ENCODE measurements around a stretch of chr18.

DNA sequence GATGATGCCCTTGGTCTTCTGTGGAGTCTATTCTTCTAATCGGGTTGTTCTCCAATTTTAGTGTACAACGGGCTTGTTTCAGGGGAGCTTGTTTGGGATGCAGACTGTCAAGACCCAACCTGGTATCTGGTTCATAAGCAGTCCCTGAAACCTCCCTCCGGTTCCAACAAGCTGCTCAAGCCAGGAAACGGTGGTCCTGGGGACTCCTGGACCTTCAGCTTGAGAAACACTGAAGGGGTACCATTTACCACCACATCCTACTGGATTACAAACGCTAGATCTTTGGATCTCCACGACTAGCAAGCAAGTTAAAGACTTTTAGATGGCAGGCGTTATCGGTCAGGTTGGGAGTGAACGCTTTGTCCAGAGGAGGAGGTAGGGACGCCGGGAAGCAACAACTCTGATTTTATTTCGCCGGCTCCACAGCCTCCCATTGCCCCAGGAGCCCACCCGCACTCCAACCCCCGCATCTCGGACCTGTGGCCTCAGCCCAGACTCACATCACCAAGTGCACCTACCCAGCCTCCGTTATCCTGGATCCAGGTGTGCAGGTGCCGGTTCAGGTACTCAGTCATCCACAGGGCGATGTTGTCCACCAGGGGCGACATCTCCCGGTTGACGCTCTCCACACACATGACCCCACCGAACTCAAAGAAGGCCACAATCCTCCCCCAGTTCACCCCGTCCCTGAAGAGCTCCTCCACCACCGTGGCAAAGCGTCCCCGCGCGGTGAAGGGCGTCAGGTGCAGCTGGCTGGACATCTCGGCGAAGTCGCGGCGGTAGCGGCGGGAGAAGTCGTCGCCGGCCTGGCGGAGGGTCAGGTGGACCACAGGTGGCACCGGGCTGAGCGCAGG, 1.8 kb downstream of the BCL2 start:
- RRBS = 17% methylated on average over 4 of the region's 43 CpGs

GRCh38 chr18:63415400-63416031, 6.8 kb downstream of the VPS4B start:
- RRBS = no CpG with 5 or more reads among the region's 7 CpGs

GRCh38 chr18:63936547-63936954, 12.6 kb upstream of the HMSD start:
- RRBS = 10% methylated on average over 5 of the region's 29 CpGs

DNA sequence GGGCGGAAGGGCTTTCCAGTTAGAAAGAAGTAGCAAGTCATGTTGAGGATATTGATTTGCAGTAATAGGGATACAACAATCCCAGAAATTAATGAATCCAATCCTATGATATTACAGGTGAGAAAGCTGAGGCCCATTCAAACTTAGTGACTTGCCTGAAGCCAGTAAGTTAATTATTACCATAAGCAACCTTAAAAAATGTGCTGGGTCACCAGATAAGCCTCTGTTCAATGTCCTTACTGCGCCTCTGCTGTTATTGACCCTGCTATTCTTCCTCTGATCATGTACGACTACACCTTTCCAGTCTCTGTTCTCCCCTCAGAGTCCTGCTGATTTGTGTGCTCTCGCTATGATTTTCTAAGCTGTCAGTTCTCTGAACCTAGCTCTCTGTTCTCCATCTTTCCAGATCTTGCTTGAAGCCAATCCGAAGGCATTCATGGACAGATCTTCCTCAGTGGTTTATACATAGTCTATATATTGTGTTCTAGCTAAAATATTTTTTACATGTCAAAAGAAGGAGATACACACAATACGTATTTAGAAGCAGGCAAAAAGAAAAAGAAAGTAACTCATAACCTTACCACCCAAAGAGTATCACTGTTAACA, 370.6 kb downstream of the DSEL start:
- RRBS = no CpG with 5 or more reads among the region's 6 CpGs

DNA sequence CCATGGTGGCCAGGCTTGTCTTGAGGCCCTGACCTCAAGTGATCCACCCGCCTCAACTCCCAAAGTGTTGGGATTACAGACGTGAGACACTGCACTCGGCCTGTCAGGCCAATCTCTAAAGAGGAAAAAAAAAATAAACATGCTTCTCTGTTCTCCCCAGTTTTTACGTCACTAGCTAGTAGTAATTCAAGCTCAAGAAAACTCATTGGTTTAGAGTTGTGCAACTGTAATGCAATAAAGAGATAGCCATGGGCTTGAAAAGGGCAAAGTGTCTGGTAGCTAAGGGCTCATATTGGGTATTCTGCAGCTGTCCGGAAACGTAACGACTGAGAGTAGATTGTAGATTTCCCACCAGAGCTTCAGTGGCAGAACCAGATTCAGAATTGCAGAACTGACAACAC, 112.2 kb upstream of the DSEL start:
- RRBS = no CpG with 5 or more reads among the region's 7 CpGs

DNA sequence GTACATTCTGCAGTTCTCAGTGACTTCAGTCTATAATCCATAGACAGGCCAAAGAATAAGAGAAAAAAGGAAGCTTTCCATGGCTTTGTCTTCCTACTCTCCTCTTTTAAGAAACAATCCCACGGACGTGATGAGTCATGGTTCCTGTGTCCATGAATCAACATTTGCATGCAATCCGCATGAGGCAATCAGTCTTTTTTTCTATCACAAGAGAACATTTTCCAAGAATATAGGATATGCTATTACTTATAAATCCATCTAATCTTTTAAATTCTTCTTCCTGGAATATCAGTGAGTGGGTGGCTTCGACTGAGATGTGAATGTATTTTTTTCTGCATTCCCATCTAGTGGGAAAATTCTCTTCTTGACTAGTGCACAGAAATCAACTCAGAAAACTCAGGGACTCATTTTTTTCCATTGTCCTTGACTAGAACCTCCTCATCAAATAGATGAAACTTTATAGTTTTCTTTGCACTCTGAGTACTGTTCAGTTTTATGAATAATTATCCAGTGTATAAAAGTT, 43.1 kb downstream of the CCDC102B start:
- RRBS = no CpG with 5 or more reads among the region's 4 CpGs

DNA sequence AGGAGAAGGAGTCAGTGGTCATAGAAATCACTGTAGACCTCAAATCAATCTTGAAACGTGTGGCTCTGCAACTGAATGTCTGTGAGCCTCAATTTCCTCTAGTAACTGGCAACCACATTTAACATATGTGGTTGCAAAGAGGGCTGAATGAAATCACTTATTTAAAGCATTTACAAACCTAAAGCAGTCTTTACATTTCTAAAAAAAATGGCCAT, 1.7 kb upstream of the DOK6 start:
- RRBS = no CpG with 5 or more reads among the region's 1 CpG

GRCh38 chr18:69401410-69401994, 814 bp downstream of the DOK6 start:
- RRBS = 2% methylated on average over 19 of the region's 52 CpGs

DNA sequence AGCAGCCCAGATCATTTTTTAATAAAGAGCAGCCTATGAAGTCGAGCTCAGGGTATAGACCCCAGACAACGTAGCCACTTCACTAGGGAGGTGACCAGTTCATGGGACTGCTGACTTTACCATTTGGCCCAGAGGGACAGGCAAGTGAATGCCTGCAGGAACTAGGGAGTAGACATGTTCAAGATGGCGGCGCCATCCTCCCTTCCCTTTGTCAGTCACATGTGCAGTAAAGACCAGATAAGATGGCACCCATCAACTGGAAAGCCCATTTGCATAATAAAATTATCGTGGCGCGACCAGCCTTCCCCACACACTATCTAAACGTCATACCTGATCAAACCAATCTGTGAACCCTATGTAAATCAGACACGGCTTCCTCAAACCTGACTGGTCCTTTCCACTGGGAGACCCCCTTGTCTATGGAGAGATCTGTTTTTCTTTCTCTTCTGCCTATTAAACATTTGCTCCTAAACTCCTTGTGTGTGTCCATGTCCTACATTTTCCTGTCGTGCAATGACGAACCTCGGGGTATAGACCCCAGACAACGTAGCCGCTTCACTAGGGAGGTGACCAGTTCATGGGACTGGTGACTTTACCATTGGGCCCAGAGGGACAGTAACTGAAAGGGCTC, 87.2 kb downstream of the SOCS6 start:
- RRBS = no CpG with 5 or more reads among the region's 14 CpGs

DNA sequence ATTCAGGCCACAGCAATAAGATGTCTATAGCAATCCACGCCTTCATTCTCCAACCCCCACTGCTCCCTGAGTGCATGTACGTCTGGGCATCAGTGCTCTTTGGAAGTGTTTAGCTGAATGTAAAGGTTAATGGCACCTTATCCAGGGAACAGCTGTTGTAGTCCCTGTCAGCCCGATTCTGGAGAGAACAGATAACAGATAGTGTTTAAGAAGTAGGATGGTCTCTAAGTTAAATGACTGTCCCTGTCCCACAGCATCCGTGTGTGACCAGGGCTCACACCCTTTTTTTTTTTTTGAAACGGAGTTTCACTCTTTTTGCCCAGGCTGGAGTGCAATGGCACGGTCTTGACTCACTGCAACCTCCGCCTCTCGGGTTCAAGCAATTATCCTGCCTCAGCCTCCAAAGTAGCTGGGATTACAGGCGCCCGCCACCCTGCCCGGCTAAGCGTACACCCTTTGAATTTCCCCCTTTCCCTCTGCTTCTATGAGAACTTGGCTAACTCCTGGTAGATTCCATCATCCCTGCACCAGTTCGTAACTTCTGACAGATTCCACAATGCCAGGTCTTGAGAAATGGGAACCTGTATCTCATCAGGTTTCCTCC, 89.6 kb downstream of the SOCS6 start:
- RRBS = no CpG with 5 or more reads among the region's 13 CpGs

GRCh38 chr18:72866809-72867668, 748 bp downstream of the NETO1 start:
- RRBS = 1% methylated on average over 54 of the region's 95 CpGs

- RRBS = no CpG with 5 or more reads among the region's 5 CpGs
These were observed 457.5 kb downstream of the FBXO15 start for GRCh38 chr18:73690110-73690583.

DNA sequence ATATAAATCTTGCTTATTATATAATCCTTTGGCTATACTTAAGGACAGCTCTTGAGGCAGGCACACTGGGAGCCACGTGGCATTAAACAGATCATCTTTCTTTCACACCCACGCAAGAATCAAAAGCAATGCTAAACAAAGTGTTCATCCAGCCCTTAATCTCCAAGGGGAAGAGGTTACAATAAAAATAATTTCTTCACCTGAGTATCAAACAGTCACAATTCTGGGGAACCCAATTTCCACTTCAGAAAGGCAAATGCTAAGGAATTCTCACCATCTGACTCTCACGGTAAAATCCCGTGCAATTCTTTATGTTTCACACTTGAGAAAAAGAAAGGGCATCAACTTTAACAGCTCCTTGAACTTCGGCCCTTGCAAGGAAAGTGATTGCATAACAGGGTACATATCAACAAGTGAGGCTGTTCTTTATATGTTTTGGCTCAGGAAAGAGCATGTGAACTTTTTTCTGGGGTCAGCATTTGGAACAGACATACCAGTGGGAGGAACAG, 57.7 kb downstream of the CYB5A start:
- RRBS = no CpG with 5 or more reads among the region's 5 CpGs

DNA sequence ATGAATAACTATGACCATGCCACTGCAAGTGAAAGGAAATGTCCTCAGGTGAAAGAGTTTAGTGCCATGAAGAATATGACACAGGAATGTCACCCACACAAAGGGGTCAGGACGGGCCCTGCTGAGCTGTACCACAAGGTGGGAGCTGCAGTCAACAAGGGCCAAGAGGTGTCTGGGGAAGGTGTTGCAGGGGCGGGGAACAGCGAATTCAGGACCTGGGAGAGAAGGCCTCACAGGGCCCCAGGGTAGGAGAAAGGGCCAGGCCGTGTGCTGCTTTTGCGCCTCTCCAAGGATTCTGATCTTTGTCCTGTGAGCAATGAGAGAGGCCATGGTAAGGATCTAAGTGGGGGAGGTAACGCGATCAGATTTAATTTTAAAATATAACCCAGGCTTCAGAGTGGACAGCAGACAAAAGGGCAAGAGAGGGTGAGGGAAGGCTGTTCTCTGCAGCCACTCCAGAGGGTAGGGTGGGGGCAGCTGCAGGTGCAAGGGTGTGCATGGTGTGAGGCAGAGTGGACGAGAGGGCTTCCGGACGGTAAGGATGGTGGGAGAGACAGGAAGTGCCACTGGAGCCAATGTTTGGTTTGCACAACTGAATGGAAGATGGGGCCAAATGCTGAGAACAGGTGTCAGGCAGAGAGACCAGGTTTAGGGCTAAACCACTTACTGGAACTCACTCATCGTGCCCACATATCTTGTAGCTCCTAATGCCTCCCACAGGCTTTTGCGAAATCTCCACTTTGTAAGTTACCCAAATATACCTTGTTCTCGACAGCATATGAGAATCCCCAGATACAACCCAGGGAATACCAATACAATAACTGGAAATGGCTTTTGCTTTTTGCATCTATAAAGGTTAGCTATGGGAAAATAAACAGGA, 23.4 kb downstream of the CYB5A start:
- RRBS = no CpG with 5 or more reads among the region's 13 CpGs

DNA sequence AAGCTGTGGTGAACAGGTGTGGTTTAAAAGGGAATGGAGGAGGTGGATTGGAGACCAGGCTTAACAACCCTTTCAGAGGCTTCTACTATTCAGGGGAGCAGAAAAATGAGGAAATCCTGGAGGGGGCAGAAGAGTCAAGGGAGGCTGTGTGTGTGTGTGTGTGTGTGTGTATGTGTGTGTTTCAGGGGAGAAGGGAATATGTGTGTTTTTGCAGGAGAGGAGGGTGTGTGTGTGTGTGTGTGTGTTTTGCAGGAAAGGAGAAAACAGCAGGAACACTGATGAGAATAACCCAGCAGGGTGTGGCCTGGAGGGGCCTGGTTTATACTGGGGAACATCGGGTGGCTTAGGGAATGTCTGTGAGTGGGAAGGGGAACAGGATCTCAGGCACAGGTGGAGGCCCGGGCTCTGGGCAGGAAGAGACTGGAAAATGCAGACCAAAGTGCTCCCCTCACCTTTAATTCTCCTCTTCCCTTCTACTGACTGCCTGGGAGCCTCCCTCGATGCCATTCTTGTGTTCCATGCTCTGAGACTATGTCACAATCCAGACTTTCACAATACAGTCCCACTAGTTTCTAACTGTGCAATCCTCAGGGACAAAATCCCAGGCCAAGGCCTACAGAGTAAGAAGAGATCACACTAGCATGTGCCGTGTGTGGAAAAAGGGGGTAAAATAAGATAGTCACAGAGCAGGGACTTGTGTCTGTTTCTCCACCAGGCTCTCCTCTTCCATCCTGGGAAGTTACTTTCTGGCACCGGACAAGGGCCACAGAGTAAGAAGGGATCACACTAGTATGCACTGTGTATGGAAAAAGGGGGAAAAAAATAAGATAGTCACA, 9.9 kb downstream of the CYB5A start:
- RRBS = no CpG with 5 or more reads among the region's 5 CpGs

DNA sequence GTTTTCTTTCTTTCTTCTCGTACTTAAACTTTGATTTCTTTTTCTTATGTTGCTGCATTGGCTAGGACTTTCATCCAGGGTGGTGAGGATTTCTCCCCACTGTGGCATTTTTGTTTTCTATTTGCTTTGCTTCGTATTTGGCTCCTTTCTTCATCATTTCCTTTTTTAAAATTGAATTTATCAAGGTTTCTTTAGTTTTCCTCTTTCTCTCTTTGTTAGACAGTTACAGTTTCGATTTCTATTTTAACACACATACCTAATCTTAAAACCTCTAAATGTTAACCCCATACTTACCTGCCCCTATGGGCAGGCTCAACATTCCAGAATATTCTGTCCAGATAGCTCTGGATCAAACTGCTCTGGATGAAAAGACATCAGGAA, 49.3 kb downstream of the DIPK1C start:
- RRBS = no CpG with 5 or more reads among the region's 3 CpGs

- RRBS = no CpG with 5 or more reads among the region's 3 CpGs
These were observed 15.8 kb upstream of the CNDP2 start for GRCh38 chr18:74480463-74480737.

DNA sequence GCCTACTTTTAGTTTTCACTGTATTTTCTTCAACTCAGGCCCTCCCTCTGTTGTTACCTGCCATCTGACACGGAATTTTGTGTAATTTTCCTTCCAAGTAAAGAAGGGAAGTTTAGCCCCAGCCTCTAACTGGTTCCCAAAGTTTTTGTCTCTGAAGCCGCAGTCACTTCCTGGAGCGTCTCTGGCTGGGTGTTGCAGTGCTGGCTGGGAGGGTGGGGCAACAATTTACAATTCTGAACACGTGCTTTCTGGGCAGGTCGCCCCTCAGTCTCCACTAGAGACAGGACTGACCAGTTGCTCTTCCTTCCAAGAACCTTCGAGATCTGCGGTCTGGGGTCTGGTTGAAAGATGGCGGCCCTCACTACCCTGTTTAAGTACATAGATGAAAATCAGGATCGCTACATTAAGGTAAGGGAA, 3.5 kb downstream of the CNDP2 start:
- RRBS = no CpG with 5 or more reads among the region's 9 CpGs

GRCh38 chr18:74517264-74517889, 16.9 kb upstream of the CNDP1 start:
- RRBS = no CpG with 5 or more reads among the region's 19 CpGs

GRCh38 chr18:74694446-74694772, 96.7 kb downstream of the ZNF407 start:
- RRBS = no CpG with 5 or more reads among the region's 1 CpG

Data from skeletal muscle cell (primary cell).